Subcutaneous preadipocyte (primary cell): Measurements from ENCODE around the gene RALGPS1.

GRCh38 chr9:124870093-124871156 lies 8.5 kb downstream of the ARPC5L start:
- CAGE, long polyA plus RNA, result no peak

DNA sequence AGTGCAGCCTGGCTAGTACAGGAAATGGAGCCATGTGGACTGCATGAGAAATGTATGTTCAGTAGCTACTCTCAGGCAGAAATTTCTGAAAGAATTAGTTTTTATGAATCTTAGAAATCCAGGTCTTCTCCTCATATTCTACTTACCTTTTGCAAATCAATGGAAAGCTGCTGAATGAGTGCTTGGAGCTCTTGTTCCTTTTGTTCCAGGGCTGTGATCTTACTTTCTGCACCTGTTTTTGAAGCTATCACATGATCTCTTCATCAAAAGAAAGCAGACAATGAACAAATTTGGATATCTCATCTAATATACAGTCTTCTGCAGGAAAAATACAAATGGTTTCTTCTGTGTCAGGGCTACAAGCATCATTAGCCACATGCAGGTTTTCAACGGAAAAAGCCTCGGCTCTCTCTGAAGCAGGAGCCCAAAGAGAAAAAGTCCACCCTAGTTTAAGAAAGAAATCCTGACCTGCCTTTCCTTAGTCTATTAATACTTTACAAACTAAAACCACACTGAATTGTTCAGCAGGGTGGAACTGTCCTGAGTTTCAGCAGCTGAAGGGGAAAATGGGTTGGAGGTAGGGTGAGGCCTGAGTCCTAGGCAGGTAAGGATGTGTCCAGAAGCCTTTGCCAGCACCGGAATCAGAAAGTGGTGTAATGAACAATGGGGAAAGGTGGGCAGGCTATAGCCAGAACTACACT lies 19.8 kb downstream of the GOLGA1 start:
- CAGE, long polyA plus RNA, result no peak

GRCh38 chr9:125530005-125530583 lies 176.9 kb downstream of the MAPKAP1 start:
- CAGE, long polyA plus RNA, result no peak

DNA sequence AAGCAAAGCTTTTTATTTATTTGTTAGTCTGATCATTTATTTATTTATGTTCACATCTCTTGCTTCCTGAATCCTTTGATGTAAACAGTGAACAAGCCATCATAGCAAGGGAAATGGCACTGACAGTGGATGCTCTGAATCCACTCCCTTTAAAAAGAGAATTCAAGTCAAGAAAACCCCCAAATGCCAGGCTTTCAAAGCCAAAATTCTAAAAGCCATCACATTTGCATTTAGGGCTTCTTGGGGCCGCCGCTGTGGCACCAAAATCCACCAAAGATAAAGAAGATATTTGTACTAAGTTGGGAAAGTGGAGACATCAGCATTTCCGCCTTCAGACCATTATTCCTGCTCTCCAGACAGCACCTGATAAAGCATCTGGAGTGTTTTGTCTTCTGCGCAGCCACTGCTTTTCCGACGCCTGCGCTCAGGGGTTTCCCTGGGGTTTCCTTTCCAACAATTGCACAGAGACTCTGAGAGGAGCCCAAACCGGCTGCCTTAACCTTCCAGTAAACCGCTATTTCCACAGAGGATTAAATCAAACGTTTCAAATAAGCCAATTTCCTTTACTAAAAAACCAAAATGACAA lies 98.7 kb downstream of the MAPKAP1 start:
- CAGE, long polyA plus RNA, result no peak

DNA sequence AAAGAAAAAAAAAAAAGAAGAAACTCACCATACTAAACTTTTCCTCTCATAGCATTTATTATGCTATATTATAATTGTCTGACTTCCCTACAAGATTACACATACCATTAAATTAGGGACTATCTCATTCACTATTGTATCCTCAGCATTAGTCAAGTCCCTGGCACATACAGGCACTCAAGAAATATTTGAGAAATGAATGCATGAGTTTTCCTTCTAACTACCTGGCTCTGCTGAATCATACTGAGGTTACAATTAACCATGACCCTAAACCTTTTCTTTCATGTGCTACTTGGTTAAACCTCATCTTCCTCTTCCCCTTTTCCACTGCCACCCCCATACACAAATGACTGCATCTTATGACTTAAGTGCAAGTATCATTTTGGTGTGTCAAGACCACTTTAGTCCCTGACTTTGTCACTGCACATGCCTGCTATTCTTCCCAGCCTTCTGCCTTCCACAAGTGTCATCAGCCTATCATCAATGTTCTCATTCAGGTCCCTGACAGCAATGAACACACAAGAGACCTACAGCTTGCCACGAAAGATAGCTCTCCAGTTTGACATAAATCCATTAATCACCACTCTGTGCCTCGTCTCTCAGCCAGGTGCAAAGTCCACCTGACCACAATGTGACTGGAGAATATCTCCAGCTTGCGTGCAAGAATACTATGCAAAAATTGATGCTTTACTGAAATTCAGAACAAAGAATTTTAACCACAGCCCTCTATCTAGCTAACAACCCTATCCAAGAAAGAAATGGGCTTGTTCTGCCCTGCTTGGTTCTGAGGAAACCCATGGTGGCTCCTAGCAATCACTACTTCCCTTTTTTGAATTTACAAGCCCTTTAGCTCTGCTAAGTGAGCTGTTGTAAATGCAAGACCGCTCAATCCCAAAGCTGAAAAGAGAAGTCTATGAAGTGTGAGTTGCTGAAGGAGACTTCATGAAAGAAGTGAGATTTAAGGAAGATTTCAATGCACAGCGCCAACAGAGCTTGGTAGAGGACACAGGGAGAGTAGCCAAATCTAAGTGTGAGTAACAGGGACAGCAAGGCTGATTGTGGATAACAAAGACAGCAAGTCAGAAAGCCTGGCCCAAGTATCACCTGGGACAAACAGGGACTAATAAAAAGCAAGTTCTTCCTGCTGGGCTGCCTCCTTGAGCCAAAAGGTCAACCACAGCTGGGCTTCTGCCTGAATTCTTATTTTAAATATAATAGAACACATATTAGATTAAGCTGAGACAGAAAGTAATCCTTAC lies 74.4 kb downstream of the MAPKAP1 start:
- CAGE, long polyA plus RNA, result no peak

- CAGE, long polyA plus RNA, result no peak
Measured at GRCh38 chr9:125759223-125759780, 12.1 kb downstream of the PBX3 start.

DNA sequence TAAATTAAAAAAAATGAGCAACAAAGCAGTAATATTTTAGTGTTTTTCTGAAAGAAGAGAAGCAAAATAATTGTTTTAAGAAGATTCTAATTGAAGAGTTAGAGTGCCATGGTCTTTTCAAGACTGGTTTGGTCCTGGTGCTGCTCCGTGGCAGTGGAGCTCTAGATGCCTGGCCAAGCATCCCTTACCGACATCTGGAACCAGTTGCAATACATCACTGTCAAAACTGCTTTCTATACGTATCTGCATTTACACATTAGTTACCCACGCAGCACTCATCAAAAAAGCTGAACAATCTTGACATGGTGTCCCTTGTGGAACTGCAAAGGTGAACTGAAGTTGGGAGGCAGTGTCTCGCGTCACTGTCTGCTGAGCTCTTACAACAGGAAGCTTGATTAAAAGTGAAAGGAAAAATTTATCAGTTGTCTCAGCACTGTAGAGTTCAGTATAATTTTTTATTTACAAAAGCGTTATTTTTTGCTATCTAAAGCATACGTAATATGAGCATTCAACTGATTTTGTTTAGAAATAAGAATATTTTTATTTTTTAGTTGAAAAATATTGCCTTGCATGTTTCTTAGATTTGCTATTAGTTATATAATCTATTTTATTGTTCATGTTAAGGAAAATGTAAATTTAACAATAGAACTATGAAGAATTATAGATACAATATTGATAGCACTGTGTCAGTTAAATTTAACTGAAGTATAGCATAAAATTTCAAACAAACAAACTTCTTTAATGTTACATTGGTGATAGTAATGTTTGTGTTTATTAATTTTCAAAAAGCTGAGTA lies 82.7 kb downstream of the PBX3 start:
- CAGE, long polyA plus RNA, result no peak

- CAGE, long polyA plus RNA, result no peak
Measured at GRCh38 chr9:126392861-126393450, 66.3 kb downstream of the MVB12B start.

- CAGE, long polyA plus RNA, result no peak
Measured at GRCh38 chr9:126469249-126469944, 142.8 kb downstream of the MVB12B start.

DNA sequence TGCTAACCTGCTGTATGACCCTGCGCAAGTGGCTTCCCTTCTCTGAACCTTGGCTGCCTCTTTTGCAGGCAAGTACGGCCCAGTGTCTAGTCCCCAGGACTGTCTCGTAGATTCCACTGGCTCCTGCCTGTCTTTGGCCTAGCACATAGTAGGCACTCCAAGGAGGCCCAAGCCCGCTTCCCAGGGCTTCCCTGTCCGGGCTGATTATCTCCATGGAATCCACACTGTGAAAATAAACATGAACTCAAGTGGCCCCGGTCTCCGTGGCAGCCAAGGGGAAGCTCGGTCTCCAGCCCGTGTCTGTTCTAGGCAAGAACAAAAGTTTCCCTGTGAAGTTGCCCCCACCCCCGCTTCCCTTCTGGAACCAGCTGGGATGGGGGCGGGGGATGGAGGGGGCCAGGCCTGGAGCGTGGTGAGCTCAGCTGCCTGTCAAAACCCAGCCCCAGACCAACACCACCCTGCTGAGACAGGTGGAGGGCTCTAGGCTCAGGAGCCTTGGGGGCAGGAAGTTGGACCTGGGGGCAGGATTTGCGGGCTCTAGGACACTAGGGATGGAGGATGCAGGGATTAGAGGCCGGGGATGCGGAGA lies 26.0 kb upstream of the LMX1B start:
- CAGE, long polyA plus RNA, result no peak

DNA sequence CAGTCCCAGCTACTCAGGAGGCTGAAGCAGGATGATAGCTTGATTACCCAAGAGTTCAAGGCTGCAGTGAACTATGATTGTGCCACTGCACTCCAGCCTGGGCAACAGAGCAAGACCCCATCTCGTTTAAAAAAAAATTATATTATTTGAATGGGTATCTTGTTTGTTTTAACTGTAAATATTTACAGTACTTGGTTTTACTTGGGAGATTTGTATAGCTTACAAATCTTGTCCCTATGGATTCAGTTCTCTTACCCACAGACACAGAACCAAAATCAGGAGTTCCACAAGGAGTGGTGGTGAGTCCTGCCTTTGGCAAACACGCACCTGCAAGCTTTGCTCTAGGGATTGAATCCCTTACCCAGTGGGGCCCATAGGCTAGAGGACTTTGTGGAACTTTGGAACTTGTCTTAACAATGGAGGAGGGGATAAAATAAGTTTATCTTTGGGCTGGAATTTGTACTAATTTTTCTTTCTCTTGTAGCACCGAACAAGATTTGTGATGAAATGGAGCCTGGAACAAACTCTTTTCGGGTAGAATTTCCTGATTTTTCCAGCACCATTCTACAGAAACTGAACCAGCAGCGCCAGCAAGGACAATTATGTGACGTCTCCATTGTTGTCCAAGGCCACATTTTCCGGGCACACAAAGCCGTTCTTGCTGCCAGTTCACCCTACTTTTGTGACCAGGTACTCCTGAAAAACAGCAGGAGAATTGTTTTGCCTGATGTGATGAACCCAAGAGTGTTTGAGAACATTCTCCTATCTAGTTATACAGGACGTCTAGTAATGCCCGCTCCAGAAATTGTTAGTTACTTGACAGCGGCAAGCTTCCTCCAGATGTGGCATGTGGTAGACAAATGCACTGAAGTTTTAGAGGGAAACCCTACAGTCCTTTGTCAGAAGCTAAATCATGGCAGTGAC lies 27.4 kb downstream of the ZBTB43 start:
- CAGE, long polyA plus RNA, result no peak

DNA sequence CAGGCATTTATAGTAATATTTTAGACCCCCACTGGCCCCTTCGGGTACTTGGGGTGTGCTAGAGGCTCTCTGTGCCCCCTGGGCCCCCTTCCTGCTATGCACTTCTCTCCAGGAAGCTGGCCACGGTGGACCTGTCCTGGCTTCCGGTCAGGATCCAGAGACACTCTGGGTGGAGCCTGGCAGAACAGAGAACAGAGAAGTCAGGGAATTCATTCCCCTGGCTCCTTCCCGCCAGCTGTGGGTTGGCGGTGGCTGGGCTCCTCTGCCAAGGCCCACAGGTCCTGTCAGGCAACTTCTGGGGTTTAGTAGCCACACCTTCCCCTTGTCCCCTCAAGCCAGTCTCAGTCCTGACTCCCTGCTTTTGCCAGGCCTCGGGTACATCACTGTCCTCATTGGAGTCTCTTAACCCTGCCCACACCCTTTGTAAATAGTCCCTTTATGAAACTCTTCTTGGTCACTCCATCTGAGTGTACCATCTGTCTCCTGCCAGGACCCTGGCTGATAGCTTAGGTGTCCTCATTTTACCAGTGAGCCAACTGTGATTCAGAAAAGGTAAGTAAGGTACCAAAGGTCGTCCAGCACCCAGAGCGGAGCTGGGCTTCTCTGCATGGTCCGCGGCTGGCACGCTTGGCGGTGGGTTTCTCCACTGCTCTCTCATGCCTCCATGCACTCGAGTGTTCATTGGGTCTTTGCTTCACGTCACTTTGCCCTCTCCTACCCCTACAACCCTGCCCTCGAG lies 21.9 kb upstream of the ZBTB34 start:
- CAGE, long polyA plus RNA, result no peak

GRCh38 chr9:126861716-126861915 lies 1.2 kb downstream of the ZBTB34 start:
- CAGE, long polyA plus RNA, result no peak

- CAGE, long polyA plus RNA, result no peak
Measured at GRCh38 chr9:126914266-126915524, at the start of gene RALGPS1. RALGPS1 (plus strand) TSS chr9:126914782.

DNA sequence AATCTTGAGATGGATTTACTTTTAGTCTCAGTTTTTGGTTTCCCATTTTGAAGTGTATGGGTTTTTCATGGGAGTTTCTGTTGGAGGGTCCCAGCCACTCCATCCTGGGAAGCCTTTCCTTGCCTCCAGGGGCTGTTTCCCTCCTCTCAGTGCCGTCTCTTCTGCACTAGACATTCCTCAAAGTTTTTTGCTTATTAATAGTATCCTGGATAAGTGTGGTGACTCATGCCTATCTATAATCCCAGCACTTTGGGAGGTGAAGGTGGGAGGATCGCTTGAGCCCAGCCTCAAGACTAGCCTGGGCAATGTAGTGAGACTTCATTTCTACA lies 43.0 kb downstream of the RALGPS1 start:
- CAGE, long polyA plus RNA, result no peak

DNA sequence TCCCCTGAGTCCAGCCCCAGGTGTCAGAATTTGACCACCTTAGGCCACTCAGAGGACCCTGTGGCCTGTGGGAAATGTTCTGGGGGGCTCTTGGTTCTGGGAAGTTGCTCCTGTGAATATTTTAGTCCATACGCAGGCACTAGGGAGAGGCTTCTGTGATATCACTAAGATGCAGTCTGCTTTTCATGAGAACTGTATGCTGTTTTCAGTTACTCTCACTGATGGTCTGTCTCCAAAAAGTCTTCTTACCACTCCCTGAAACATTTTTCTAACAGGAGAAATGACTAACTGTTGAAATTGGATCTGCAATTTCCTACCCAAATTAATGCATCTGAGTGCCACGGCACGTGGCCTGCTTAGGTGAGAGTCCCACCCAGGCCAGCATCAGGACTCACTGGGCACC lies 23.3 kb downstream of the ANGPTL2 start:
- CAGE, long polyA plus RNA, result no peak

DNA sequence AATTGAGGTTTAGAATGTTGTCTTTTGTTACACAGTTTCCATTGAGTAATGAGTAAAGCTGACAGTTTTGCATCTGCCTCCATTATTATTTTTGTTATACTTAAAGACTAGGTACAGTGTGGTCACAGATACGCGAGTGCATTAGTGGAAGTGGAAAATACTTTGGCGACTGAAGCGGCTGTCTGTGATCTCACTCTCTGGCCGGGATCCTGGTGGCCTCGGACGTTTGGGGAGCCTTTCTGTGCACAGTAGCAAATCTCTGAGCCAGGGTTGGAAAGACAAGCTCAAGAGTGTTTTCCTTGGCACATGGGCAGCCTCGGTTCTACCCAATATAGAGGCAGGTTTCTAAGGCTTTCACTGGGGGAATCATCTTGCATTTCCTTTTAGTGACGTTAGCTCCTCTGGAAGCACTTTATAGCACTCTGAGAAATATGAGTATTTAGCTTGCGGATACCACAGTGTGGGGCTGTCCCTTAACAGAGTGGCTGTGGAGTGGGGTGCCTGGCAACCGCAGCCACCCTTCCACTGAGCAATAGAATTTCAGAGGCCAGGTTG lies 32.3 kb upstream of the ANGPTL2 start:
- CAGE, long polyA plus RNA, result no peak

GRCh38 chr9:127166681-127167402 lies 44.4 kb upstream of the ANGPTL2 start:
- CAGE, long polyA plus RNA, result no peak

DNA sequence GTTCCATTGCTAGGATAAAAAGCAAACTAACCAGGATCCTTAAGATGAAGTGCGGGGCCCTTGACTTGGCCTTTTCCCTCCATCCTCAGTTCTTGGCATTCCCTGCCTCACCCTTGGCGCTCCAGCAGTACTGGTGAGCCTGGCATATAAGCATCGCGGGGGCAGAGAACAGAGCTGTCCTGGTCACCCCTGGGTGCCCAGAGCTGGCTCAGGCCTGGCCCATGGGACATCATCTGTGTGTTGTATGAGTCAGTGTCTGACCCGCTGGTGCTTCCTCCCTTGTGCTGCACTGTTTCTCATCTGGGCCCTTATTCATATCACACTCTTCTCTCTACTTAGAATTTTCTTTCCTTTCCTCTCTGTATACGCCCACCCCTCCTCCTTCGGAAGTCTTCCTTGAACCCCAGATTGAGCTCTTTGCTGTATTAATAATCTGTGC lies 38.3 kb upstream of the GARNL3 start:
- CAGE, long polyA plus RNA, result no peak

GRCh38 chr9:127449325-127450352 lies 1.6 kb downstream of the RPL12 start:
- CAGE, long polyA plus RNA, result no peak